Measurements from ENCODE around the genes NRIP2, FOXM1 and TIGAR.

- CAGE, long polyA plus RNA: no peak
- RRBS: no CpG with 5 or more reads among the region's 3 CpGs
Observed at GRCh38 chr12:2797579-2797992, 2.8 kb downstream of the FKBP4 start.

DNA sequence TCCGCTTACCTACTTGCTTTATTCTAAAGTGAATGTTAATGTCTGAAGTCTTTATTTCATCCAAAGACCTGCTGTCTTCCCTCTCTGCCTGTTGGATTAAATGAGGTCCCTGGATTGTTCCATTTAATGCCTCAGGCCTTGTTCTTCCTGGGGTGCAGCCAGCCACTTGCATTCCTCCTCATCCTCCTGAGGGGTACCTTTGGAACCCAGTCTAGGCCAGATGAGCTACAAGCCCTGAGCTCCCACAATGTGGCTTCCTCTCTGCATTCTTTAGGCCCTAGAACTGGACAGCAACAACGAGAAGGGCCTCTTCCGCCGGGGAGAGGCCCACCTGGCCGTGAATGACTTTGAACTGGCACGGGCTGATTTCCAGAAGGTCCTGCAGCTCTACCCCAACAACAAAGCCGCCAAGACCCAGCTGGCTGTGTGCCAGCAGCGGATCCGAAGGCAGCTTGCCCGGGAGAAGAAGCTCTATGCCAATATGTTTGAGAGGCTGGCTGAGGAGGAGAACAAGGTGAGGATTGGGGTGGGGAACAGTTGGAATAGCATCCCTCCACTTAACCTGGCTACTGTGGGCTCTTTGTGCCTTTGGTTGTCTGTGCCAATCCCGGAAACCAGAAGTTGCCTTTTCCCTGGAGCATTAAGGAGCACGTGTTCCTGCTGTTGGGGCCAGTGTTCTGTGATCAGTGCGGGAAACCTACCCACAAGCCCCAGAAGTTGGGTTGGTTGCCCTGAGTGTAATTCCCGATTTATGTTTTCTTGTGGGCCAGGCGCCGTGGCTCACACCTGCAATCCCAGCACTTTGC, 6.3 kb downstream of the FKBP4 start:
- CAGE, long polyA plus RNA: no peak
- RRBS: no CpG with 5 or more reads among the region's 16 CpGs

- CAGE, long polyA plus RNA: no peak
- RRBS: no CpG with 5 or more reads among the region's 33 CpGs
Observed at GRCh38 chr12:2834487-2835484, at the start of gene NRIP2. NRIP2 (minus strand) TSS chr12:2835035.

- CAGE, long polyA plus RNA: start-site peak on the plus strand at chr12:2877203-2877243, 73 and 100 reads in 2 replicates
- RRBS: 1% methylated on average over 37 of the region's 93 CpGs
Observed at GRCh38 chr12:2876312-2877522, at the start of gene FOXM1. FOXM1 (minus strand) TSS chr12:2877174.

DNA sequence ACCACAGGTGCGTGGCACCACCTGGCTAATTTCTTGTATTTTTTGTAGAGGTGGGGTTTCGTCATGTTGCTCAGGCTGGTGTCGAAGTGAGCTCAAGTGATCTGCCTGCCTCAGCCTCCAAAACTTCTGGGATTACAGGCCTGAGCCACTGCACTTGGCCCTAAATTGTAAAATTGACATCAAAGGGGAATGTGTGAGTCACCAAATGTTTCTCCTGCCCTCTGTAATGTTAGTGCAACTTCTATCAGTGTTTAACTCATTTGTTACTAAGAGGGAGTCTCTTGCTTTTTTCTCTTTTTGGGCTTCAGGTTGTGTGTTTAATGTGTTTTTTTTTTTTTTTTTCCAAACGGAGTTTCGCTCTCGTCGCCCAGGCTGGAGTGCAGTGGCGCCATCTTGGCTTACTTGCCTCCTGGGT, 2.3 kb downstream of the TULP3 start:
- CAGE, long polyA plus RNA: no peak
- RRBS: no CpG with 5 or more reads among the region's 8 CpGs

- CAGE, long polyA plus RNA: no peak
- RRBS: no CpG with 5 or more reads among the region's 11 CpGs
Observed at GRCh38 chr12:3022799-3023368, 54.3 kb upstream of the TSPAN9 start.

DNA sequence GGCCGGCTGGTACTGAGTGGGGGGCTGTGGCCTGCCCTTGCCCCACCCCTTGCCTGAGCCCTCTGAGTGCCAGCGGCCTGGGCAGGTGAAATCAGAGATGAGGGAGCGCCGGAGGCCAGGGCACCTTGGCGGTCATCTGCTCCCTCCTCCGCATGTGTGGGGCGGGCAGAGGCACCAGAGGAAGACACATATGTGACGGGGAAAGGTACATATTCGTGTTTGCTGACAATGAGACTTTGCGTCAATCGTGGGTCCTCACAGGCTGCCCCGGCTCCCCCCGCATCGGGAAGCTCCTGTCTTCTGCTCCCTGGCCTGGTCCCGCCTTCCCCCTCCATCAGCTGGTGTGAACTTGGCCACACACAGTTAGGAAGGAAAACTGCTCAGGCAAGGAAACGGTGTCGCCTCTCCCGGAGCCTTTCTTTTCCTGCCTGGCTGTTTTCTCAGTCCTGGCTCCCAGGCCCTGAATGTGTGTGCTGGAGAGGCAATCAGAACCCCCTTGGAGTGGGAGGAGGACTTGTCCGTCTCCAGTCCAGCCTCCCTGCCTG, 44.5 kb upstream of the TSPAN9 start:
- CAGE, long polyA plus RNA: no peak
- RRBS: 100% methylated on average over 2 of the region's 19 CpGs

DNA sequence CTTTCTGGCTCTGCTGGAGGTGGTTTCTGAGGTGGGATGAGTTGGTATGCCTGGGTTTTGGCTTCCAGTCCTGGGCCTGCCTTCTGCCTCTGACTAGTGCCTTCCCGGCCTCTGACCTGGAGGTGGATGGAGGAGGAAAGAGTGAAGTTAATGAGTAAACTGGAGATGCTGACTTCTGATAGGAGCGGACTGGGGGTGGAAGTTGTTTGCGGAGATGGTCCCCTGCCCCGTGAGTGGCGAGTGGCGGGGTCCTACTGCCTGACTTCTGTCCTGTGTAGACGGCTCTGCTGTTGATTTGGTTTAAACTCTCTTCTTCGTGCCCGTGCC, 8.5 kb downstream of the TSPAN9 start:
- CAGE, long polyA plus RNA: no peak
- RRBS: no CpG with 5 or more reads among the region's 9 CpGs

- CAGE, long polyA plus RNA: no peak
- RRBS: no CpG with 5 or more reads among the region's 14 CpGs
Observed at GRCh38 chr12:3213020-3213657, 136.0 kb downstream of the TSPAN9 start.

GRCh38 chr12:3244254-3244753, 167.1 kb downstream of the TSPAN9 start:
- CAGE, long polyA plus RNA: no peak
- RRBS: no CpG with 5 or more reads among the region's 20 CpGs

DNA sequence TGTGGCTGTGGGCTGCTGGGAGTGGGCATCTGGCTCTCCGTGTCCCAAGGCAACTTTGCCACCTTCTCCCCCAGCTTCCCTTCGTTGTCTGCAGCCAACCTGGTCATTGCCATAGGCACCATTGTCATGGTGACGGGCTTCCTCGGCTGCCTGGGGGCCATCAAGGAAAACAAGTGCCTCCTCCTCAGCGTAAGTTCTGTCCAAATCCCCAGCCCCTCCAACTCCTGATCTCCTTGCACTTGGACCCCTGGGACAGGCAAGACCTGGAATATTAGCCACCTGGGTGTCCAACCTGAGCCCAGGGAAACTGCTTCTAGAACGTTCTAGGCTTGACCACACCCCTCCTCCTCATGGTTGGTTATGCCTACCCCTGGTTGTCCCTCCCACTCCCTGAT, 201.2 kb downstream of the TSPAN9 start:
- CAGE, long polyA plus RNA: no peak
- RRBS: no CpG with 5 or more reads among the region's 6 CpGs

DNA sequence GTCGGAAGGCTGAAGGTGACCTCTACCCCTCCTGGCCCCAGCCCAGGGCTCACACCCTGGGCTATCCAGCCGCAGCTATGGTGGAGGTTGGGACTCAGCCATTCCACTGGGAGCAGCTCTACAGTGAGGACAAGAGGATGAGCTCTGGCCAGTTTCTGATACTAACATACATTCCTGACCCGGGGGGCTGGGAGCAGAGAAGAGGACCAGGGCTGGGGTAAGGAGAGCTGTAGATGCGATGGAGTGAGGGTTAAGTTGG, 175.5 kb upstream of the PRMT8 start:
- CAGE, long polyA plus RNA: no peak
- RRBS: no CpG with 5 or more reads among the region's 4 CpGs

- CAGE, long polyA plus RNA: no peak
- RRBS: no CpG with 5 or more reads among the region's 11 CpGs
Observed at GRCh38 chr12:3678944-3679484, 73.9 kb downstream of the CRACR2A start.

- CAGE, long polyA plus RNA: no peak
- RRBS: no CpG with 5 or more reads among the region's 4 CpGs
Observed at GRCh38 chr12:3816071-3816668, 57.0 kb downstream of the PARP11 start.

GRCh38 chr12:3838683-3839107, 34.5 kb downstream of the PARP11 start:
- CAGE, long polyA plus RNA: no peak
- RRBS: 72% methylated on average over 17 of the region's 44 CpGs

DNA sequence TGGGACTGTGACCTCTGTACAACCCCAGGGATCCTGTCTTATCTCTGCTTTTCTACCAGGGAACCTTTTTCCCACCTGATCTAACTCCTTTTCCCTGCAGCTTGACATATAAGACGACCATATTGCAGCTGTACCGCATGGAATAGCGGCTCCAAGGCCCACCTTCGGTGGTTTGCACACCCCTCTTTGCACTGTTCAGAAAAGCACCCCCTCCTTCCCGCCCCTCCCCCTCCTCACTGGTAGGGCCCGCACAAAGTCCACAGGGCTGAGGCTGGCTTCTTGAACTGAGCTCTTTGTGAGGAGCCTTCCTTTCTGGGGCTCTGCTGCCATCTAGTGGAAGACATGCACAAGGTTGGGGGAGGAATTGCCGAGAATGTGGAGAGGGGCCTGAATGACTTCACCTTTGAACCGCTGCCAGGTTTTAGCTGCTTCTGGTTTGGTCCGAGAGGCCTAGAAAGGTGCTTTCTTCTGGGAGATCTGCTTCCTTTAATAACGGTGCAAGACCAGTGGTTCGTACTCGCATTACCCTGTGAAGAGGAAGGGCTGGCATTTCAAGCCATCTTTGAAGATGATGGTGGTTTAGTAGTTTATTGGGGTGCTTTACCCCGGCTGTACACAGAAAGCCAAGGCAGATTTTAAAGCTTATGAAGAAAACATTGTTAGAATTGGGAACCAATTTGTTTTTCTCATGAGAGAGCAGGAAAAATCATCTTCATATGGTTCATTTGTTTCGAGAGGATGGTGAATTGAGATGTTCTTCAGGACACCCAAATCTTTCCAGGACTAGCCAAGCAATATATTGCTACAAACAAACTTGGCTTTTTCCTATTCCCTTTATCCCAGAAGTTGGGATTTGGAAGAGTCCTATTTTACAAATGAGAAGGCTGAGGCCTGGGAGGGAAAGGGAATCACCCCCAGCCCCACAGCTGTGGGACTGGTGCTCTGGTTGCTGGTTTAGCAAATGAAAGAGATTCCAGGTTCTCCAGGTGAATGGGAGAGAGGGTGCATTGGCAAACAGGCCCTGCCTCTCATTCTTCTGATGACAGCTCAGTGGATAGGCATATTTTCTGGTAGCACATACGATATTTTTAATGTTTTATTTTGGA, 3.6 kb downstream of the CCND2 start:
- CAGE, long polyA plus RNA: no peak
- RRBS: no CpG with 5 or more reads among the region's 15 CpGs

GRCh38 chr12:4320858-4321952, at the start of gene TIGAR:
TIGAR (plus strand) TSS chr12:4321213.
- CAGE, long polyA plus RNA: start-site peak on the plus strand at chr12:4321188-4321254, 348 and 584 reads in 2 replicates
- RRBS: under 1% methylated on average over 49 of the region's 82 CpGs

GRCh38 chr12:4417236-4418477, 28.0 kb downstream of the FGF6 start:
- CAGE, long polyA plus RNA: no peak
- RRBS: no CpG with 5 or more reads among the region's 20 CpGs

- CAGE, long polyA plus RNA: no peak
- RRBS: no CpG with 5 or more reads among the region's 8 CpGs
Observed at GRCh38 chr12:4439080-4439602, 6.5 kb downstream of the FGF6 start.

- CAGE, long polyA plus RNA: no peak
- RRBS: 4% methylated on average over 3 of the region's 22 CpGs
Observed at GRCh38 chr12:4441176-4442286, 4.1 kb downstream of the FGF6 start.